ENCODE measurements around a stretch of chr3.

GRCh38 chr3:74498-75347 lies 121.8 kb upstream of the CHL1 start:
- PRO-cap: no peak

- PRO-cap: no peak
Observed at GRCh38 chr3:277824-278293, 81.3 kb downstream of the CHL1 start.

- PRO-cap: no peak
Observed at GRCh38 chr3:2097817-2098337, 789 bp upstream of the CNTN4 start.

- PRO-cap: no peak
Observed at GRCh38 chr3:2099685-2100121, 1.0 kb downstream of the CNTN4 start.

DNA sequence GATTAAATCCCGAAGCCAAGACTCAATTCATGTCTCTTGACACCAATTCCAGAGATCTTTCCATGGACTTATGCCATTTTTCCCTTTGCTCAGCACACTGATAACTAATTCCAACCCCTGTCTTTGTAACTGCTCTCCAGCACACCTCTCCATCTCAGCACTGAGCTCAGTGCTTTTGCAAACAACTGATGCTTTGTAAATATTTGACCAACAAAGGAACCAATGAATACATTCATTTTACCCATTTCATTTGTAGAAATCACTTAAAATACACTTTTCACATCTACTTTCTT lies 249.0 kb downstream of the IL5RA start:
- PRO-cap: no peak

GRCh38 chr3:4253341-4253875 lies 49.8 kb upstream of the SETMAR start:
- PRO-cap: unidirectional peak, plus-strand start at chr3:4253485

GRCh38 chr3:4320325-4321078 lies 17.3 kb downstream of the SETMAR start:
- PRO-cap: no peak

DNA sequence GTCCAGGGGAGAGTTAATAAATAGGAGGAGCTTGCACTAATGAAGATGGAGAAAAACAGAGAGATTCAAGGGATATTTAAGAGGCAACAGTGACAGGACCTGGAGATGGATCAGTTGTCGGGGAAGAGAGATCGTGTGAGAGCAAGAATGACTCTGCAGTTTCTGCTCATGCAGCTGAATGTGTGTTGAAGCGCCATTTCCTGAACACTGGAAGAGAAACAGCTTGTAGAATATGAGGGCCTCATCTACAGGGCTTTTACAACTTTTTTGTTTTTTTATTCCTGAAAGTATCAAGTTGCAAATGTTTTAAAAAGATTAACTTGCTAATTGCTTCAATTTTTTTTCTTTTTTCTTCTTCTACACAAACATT lies 37.4 kb downstream of the SETMAR start:
- PRO-cap: no peak

- PRO-cap: unidirectional peak, plus-strand start at chr3:4492392; unidirectional peak, plus-strand start at chr3:4492469
Observed at GRCh38 chr3:4491997-4492628, 1.0 kb upstream of the ITPR1 start.

- PRO-cap: no peak
Observed at GRCh38 chr3:4580969-4581390, 87.8 kb downstream of the ITPR1 start.

GRCh38 chr3:4581391-4581901 lies 88.3 kb downstream of the ITPR1 start:
- PRO-cap: no peak

DNA sequence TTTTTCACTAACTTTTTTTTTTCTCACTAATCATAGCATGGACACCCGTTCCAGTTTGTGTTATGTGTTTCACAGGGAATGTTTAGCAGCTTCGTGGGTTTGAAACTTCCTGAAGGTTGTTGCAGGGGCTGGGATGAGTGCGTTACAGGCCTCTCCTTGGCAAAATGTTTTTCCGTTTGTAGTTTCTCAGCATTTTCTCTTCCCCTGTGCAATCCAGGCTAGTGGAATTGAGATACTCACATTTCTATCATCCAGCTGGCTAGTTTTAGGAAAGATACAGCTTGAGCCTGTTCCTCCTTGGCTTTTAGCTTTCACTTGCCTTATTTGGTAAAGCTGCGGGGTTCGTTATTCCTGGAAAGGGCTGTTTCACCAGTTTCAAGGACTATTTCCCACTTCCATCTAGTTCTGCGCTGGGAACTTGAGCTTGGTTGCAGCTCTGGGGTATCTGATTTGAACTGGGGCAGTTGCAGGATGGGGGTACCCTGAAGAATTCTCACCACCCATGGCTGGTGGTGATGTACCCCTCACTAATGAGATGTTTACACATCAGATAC lies 90.3 kb downstream of the ITPR1 start:
- PRO-cap: no peak

GRCh38 chr3:4584034-4584905 lies 91.1 kb downstream of the ITPR1 start:
- PRO-cap: no peak

GRCh38 chr3:4764712-4765469 lies 214.3 kb upstream of the BHLHE40 start:
- PRO-cap: no peak

GRCh38 chr3:4772151-4772663 lies 207.0 kb upstream of the BHLHE40 start:
- PRO-cap: no peak

- PRO-cap: no peak
Observed at GRCh38 chr3:4776295-4776953, 202.8 kb upstream of the BHLHE40 start.

GRCh38 chr3:4825520-4826666 lies 153.3 kb upstream of the BHLHE40 start:
- PRO-cap: no peak

- PRO-cap: no peak
Observed at GRCh38 chr3:4826667-4826824, 152.7 kb upstream of the BHLHE40 start.

DNA sequence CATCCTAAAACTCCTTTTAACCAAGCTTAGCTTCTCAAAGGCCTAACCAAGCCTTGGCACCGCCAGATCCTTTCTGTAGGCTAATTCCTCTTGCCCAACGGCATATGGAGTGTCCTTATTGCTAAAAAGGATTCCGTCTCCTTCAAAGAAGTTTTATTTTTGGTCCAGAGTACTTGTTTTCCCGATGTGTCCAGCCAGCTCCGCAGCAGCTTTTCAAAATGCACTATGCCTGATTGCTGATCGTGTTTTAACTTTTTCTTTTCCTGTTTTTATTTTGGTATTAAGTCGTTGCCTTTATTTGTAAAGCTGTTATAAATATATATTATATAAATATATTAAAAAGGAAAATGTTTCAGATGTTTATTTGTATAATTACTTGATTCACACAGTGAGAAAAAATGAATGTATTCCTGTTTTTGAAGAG lies 5.4 kb downstream of the BHLHE40 start:
- PRO-cap: no peak

- PRO-cap: bidirectional peak, plus-strand start at chr3:4987033, minus-strand start at chr3:4987006
Observed at GRCh38 chr3:4986432-4987674, 7.6 kb downstream of the BHLHE40 start.